Peritoneum (tissue), 1 donor: ENCODE results near the genes APOE and RSPH6A.

DNA sequence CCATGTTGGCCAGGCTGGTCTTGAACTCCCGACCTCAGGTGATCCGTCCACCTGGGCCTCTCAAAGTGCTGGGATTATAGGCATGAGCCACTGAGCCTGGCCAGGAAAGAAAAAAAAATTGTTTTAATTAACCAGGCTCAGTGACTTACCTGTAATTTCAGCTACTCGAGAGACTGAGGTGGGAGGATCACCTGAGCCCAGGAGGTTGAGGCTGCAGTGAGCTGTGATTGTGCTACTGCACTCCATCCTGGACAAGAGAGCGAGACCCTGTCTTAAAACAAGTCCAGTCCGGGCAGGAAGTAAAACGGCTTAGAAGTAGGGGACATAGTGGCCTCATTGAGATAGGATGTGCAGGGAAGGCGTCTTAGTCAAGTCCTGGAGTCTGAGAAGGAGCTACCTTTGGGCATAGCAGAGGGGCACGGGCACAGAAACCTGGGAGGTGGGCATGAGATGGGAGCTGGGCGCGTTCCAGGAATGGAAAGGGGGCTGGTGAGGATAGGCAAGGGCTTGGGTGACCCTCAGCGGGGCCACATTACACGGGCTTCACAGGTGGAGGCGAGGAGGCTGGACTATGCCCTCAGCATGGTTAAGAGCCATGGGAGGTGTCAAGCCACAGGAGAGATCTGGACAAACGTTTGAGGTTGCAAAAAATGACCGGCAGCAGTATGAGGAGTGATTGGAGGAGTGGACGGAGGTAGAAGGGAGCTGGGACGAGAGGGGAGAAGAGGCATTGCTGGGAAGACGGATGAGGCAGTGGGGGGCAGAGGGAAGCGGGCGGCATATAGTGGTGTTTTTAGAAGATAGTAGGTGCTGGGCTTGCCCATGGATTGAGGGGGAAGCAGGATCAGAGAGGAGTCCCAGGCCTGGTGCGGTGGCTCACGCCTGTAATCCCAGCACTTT is 21.4 kb downstream of the NECTIN2 start:
- PRO-cap: no peak

GRCh38 chr19:44879822-44880402 is 11.1 kb upstream of the TOMM40 start:
- PRO-cap: no peak

GRCh38 chr19:44905225-44905932 is at the start of gene APOE:
APOE (plus strand) TSS chr19:44905796.
- PRO-cap: no peak

- PRO-cap: no peak
Observed at GRCh38 chr19:45100752-45101409, 7.9 kb downstream of the PPP1R37 start.

- PRO-cap: no peak
Observed at GRCh38 chr19:45144803-45145450, 15.9 kb downstream of the NKPD1 start.

DNA sequence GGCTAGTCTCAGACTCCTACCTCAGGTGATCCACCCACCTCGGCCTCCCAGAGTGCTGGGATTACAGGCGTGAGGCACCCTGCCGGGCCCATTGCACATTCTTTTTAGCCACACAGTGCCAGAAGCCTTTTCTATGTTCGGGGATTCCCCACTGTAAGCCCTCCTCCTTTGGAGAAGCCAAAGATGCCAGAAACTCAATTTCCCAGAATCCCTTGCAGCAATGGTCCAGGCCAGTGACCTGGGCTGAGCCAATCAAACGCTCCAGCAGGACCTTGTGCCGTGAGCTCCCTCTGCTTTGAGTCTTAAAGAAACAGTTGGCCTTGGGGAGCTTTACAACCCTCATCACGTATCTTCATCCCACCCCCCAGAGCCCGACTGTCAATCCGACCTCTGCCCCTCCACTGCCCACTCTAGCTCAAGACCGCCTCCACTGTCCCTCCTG is 3.5 kb upstream of the CKM start:
- PRO-cap: no peak

DNA sequence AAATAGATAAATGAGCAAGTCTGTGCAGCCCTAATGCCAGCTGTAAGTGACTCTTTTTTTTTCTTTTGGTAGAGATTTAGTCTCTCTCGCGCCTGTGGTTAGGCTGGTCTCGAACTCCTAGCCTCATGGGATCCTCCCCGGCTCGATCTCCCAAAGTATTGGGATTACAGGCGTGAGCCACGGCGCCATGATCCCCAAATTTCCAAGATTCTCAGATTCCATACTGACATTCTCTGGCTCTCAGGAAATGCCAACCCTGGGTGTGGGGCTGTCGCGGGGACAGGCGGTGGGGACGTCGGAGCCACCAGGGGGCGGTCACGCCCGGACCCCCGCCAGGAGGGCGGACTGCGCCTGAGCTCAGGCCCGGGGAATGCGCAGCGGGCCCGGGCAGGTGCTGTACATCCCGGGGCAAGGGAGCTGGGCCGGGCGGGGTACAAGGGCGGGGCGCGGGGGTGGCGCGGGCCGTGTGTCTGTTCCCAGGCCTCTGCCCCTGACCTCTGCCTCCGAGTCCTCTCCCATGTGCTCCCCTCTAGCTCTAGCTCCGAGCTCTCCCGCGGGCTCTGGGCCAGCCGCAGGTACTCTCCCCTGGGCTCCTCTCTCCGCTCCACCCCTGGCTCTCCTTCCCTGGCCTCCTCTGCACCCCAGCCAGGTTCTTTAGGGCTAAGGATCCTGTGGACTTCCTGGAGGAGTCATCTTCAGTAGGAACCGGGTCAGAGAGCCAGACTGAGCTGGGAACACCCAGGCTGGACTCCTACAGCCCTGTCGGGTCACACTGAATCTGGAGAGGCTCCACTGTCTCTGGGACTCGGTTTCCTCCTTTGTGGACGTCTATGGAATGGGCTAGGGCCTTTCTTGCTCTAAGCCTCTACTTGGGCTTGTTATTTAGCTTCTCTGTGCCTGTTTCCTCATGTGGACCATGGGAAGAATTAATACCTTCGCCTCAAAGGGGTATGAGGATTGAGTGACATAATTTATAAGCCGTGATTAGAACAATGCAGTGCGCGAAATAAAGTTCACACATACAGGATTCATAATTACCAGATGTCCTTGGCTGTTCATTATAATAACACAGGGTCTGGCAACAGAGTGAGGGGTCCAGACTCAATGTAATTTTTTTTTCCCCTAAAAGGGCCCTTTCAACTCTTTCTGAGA is 2.3 kb downstream of the PPP1R13L start:
- PRO-cap: no peak

GRCh38 chr19:45403344-45404526 is 1.1 kb downstream of the PPP1R13L start:
- PRO-cap: no peak

DNA sequence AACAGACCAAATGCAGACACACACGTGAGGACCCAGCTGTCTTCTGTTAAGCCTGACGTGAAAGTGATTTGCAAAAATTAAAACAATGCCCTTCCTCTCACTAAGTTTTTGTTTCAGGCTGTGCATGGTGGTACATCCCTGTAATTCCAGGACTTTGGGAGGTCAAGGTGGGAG is 7.4 kb upstream of the ERCC1 start:
- PRO-cap: no peak

- PRO-cap: no peak
Observed at GRCh38 chr19:45468103-45468753, 432 bp downstream of the FOSB start.

GRCh38 chr19:45471917-45472249 is 4.1 kb downstream of the FOSB start:
- PRO-cap: unidirectional peak, plus-strand start at chr19:45472132

- PRO-cap: no peak
Observed at GRCh38 chr19:45472250-45472419, 4.3 kb downstream of the FOSB start.

GRCh38 chr19:45567746-45568212 is 16.8 kb downstream of the OPA3 start:
- PRO-cap: no peak

DNA sequence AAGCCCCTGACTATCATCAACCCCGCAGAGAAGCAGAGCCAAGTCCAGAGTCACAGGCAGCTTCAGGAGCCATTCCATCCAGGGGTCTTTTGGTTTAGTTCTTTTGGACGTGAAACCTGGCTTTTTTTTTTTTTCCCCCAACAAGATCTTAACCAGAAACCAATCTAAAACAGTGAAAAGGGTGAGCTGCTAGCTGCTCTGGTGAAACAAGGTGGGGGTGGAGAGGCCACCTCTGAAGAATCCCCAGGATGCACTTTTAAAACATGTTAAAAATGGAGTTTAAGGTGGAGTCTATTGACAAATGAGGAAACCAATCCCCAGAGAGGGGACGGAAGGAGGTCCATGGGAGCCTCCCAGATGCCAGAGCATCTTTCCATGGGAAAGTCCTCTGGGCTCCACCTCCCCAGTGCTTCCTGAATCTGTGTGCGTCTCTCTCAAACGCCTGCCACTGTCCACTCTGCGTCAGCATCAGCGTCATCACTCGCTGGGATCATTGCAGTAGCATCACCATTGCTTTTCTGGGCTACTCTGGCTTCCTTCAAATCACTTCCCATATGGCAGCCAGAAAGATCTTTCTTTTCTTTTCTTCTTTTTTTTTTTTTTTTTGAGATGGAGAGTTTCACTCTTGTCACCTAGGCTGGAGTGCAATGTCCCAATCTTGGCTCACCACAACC is 6.3 kb downstream of the GPR4 start:
- PRO-cap: no peak

- PRO-cap: no peak
Observed at GRCh38 chr19:45606813-45607704, 5.0 kb upstream of the GPR4 start.

- PRO-cap: no peak
Observed at GRCh38 chr19:45732814-45733240, 412 bp upstream of the MEIOSIN start.

DNA sequence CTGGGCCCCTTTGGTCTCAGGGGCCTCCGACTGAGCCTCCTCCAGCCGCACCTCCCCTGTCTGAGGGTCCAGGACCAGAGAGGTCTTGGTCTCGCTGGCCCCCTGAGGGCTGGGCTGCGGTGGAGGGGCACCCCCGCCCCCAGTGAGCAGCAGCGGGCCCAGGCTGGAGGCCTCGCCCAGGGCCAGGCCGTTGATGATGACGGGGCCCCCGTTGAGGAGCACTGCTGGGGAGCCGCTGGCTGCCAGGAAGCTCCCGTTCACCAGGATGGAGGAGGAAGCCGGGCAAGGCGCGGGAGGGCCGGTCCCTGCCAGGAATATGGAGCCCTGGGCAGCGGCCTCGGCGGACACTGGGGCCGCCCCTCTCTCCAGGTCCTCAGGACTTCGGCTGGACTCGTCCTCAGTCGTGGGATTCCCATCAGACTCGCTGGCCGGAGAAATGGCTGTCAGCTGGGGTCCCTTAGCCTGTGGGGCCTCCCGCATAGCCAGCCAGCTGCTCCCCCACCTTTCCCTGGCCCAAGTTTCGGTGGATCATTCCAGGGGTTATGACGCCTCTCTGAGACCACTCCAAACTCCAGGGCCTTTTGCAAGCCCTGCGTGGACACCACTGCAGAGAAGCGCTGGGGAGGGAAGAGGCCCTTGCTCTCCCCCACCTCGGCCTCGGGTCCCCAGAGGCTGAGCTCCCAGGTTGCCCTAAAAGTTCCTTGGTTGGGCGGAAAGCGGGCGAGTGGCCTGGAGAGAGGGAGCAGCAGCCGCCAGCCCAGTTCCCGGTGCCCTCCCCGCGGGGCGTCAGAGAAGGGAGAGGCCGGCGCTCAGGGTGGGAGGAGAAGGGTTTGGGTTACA is 2.1 kb downstream of the SIX5 start:
- PRO-cap: no peak

- PRO-cap: no peak
Observed at GRCh38 chr19:45780212-45780683, 2.0 kb downstream of the DMPK start.

- PRO-cap: no peak
Observed at GRCh38 chr19:45815030-45815767, at the start of gene RSPH6A. RSPH6A (minus strand) TSS chr19:45815308.

DNA sequence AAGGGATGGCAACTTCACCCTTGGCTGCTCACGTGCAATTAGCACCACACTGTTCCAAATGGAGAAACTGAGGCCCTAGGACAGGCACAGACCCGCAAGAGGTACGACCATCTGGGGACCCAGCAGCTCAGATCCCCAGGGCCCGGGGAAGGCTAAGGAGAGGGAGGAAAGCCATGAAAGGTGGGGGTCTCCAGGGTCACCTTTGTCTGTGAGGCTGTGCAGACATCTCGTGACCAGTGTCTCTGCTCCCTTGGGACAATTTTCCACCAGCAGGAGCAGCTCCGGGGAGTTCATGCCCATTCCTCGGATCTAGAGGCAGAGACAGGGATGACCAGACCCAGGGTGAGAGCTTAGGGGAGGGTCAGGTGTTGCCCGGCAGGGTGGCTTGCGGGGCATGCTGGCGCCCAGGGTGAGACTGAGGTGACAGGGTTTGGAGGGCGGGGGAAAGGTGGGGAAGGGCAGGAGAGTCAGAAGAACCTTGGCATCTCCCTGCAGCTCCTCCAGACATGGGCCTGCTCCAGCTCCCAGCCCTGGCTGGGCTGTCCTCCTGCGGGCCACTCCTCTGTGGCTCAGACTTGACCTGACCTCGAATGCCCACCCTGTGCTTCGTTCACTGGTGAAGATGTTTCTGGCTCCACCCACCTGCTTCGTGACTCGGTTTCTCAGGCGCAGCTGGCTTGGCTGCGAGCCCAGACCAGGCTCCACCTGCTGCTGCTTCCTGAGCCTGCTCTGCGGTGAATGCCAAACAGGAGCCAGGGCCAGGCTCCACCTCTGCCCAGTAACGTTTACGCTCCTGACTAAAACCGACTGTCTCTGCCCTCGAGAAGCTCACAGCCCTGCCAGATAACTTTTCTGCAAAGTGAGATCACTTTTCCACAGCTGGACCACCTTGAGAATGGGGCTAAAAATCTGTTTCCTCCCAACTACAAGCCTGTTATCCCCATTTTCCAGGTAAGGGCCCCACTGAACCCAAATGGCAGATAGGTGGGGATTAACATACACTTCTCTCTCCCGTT is 8.8 kb upstream of the RSPH6A start:
- PRO-cap: no peak